Diencephalon (tissue), 2 donors: ENCODE measurements around the genes PDE6D, CHRND and NGEF.

- RAMPAGE, long total RNA: no peak
Measured at GRCh38 chr2:231184906-231185591, 13.4 kb upstream of the ARMC9 start.

DNA sequence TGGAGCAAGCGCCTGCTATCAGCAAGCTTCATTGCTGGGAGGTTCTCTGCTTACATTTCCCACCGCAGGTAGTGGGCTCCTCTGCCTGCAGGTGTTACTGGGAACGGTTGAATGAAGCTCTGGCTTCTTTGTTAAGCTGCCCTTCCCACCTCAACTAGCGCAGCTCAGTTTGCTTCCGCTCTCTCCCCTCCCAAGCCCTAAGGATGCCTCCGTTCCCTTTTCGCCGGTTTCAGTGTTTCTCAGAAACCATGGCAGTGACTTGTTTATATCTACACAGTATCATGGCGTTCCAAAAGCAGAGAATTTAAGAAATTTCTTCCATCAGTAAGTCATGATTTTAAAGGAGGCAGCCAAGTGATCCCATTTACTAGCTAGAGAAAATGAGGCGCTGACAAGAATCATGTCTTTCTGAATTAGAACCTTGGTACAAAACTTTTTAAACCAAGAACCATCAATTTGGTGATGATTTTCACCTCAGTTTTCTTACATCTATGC is 72.1 kb upstream of the B3GNT7 start:
- RAMPAGE, long total RNA: no peak

DNA sequence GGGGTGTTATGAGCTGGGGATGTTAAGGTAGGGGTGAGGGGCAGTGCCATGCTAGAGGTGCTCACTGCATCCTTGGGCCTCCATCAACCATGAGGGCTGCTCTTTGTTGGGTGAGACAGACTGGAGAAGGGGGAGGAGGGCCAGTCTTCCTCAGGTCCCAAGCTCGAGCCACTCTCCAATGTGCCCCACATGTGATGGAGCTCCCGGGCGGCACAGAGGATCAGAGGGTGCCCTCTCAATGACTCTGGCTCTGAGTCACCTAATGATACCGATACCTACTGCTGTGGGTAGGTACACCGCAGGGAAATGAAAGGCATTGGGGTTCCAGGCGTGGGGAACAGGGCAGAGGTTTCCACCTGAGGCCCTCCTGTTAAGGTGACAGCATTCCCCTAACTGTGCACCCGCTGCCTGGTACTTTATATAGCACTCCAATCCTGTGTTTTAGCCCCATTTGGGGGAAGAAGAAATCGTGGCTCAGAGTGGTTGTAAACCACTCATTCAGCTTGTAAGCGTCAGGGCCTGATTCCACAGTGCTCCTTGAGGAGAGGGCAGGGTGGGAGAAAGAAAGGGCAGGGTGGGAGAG is 1.6 kb downstream of the B3GNT7 start:
- RAMPAGE, long total RNA: no peak

DNA sequence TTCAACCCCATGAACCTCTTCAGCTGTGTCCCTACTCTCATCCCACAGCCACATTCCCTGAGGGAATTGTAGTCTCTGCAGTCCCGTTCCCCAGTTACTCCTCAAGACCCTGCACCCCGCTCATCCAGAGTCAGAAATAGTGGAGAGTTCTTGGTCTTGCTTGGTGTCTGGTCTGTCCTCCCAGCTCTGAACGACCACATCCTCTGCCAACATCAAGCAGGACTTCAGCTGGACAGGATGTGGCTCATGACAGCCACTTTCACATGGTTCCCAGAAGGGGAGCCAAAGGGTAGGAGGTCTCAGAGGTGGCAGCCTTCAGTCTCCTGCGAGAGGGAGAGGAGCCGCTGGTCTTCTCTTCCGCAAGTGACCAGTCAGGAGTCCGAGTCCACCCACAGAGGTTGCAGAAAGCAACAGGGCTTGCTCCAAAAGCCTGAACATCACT is 29.8 kb downstream of the B3GNT7 start:
- RAMPAGE, long total RNA: no peak

- RAMPAGE, long total RNA: no peak
Measured at GRCh38 chr2:231452593-231453263, 11.6 kb downstream of the NCL start.

GRCh38 chr2:231708754-231709643 is 674 bp downstream of the PTMA start:
- RAMPAGE, long total RNA: no peak

GRCh38 chr2:231780552-231781363 is at the start of gene PDE6D:
TSS of gene PDE6D (minus strand) at chr2:231781282.
- RAMPAGE, long total RNA: start-site peak on the minus strand at chr2:231781238-231781305, 1,642 and 1,222 reads in 2 replicates

DNA sequence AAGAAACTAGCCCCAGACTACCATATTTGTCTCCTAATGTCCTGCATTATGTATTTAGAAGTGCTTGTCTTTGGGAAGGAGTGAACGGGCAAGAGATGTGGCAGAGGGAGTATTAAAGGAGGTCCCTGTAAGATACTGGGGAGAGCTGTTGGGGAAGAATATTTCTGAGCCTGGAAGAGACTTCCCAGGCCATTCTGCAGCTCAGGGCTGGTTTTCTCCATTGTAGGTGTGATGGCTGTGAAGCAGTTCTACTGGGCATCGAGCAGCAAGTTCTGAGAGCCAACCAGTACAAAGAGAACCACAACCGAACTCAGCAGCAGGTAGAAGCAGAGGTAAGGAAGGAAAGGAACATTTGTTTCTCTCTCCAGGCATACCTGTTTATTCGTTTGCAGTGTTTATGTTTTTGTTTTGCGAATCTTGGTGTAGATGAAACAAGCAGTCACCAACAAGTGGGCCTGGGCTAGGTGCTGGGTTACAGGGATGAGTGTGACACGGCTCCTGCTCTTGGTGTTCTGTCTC is 12.4 kb downstream of the COPS7B start:
- RAMPAGE, long total RNA: no peak

DNA sequence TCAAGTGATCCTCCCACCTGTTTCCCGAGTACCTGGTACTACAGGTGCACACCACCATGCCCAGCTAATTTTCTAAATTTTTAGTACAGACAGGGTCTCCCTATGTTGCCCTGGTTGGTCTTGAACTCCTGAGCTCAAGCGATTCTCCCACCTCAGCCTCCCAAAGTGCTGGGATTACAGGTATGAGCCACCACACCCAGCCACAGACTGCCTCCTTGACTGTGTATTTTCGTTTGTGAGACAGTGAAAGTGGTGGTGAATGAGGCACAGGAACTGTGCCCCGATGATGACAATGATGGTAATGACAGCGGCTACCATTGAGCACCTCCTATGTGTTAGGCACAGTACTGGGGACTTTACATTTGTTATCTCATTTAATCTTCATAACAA is 77.8 kb upstream of the ALPP start:
- RAMPAGE, long total RNA: no peak

DNA sequence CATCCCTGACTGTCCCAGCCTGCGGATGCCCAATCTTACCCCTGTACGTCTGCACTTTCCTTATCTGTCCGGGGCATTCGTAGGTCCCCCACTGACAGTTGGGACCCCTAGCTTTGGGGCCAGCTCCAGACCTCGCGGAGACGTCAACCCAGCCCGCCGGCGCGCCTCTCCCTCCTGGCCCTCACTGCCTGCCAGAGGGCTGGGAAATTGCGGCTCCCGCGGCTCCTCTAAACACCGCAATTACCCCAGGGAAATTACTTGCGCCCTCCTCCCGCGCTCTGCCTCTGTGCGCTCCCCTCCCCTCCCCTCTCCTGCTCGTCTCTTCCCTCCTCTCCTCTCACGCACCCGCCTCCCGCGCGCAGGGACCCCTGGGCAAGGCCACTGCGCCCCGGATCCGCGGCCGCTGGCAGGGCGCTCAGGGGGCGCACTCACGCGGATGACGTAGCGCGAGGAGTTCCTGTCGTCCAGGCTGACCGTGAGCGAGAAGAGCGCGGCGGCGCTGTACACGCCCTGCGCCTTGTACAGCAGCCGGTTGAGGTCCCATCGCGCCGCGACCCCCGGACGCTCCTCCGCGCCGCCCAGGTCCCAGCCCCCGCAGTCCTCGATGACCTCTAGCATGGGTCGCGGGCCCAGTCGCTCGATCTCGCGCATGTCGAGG is 2.1 kb downstream of the ECEL1 start:
- RAMPAGE, long total RNA: no peak

- RAMPAGE, long total RNA: no peak
Measured at GRCh38 chr2:232501599-232502059, 14.0 kb upstream of the ECEL1 start.

GRCh38 chr2:232525595-232526273 is at the start of gene CHRND:
TSS of gene CHRND (plus strand) at chr2:232526160.
- RAMPAGE, long total RNA: no peak

DNA sequence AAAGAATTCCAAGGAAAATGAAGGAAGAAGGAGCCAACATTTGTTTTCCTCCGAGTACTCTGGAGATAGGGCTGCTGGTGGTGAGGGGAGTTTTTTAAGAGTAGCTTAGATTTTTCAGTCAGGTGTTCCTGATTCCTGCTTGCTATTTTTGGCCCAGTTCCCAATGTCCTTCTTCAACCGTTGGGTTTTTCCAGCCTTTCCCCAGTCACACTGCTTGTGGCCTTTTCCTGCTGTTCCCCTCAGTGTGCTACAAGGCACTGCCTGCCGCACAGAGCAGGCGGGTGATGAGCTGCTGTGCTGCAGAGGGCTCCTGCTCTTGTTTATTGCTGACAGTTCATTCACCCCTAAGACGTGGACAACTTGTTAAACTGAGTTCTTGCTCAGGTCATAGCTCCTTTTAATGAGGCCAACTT is 20.5 kb downstream of the EIF4E2 start:
- RAMPAGE, long total RNA: no peak

GRCh38 chr2:232584034-232584607 is 33.6 kb downstream of the EIF4E2 start:
- RAMPAGE, long total RNA: no peak

DNA sequence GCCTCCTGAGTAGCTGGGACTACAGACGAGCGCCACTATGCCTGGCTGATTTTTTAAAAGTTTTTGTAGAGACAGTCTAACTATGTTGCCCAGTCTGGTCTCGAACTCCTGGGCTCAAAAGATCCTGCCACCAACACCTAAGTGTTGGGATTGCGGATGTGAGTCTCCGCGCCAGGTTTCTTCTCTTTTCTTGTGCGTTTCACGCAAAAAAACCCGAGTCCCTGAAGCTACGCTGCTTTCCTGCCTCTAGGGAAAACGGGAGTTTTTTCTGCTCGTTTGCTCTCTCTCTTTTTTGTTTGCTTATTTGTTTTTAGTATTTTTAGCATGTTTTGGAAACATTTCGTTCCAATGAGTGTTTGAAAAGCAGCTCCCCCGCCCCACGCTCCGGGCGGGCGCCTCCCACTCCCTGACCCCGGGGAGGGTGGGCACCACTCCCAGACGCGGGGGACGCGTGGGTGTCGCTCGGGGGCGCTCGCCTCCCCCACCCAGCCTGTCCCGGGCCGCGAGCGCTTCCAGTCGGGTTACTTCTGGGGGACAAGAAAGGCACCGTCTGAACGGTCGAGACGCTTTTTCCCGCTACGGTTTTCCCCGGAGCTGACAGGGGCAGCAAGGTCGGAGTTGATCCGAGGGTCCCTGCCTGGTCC is 538 bp upstream of the EFHD1 start:
- RAMPAGE, long total RNA: no peak

DNA sequence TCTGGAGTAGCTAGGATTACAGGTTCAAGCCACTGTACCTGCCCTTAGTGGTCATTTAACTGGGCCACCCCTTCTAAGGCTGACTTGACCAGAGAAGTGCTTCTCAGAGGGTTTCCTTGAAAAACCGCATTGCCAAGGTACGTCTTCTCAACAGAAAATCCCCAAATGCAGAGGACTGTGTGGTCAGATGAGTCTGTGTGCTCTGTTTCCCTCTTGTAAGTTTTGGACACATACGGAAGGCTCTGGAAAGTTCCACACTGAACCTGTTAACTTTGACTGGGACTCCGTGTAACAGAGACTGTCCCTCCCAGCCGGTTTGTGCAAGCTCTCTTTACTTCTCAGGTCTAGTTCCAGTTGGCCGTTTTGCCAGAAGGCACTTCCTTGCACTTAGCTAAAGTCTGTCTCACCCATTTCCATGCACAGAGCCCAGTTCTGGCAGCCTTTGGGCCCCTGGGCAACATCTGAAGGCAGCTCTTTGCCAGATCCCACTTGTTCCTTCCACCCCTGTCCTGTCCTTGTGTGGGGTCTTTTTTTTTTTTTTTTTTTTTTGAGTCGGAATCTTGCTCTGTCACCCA is 22.0 kb downstream of the EFHD1 start:
- RAMPAGE, long total RNA: no peak

DNA sequence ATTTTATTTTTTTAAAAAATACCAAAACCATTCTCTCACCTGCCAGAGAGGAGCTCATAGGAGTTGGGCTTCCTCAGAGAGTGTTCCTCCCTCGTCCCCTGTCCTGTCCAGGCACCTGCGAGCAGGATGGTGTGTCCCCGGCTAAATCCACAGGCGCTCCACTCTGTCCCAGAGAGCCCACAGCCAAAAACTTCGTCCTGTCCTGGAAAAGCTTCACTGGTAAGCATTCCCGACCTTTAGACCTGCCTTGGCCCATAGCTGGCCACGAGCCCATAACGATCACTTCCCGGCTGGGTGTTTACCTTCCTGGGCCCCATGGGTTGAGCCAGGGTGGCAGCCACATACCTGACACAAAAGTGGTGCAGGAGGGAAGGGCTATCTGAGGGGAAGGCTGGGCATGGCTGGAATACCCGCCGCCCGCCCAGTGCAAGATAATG is at the start of gene NGEF:
Gene NGEF (minus strand): TSS at position 228 of the 437 bp plus-strand sequence.
- RAMPAGE, long total RNA: no peak

GRCh38 chr2:233051189-233052281 is 8.6 kb upstream of the INPP5D start:
- RAMPAGE, long total RNA: no peak

GRCh38 chr2:233062794-233063215 is 2.7 kb downstream of the INPP5D start:
- RAMPAGE, long total RNA: no peak

- RAMPAGE, long total RNA: no peak
Measured at GRCh38 chr2:233080154-233080911, 20.2 kb downstream of the INPP5D start.